Subcutaneous preadipocyte (primary cell): ENCODE data around the genes UGT2B10, UGT2B28, MOB1B and GC.

DNA sequence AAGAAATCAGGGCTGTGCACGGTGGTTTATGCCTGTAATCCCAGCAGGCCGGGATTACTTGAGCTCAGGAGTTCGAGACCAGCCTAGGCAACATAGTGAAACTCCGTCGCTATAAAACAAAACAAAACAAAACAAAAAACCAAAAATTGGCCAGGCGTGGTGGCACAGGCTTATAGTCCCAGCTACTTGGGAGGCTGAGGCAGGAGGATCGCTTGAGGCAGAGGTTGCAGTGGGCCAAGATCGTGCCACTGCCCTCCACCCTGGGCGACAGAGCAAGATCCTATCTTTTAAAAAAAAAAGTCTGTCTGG lies 1.1 kb downstream of the IGFBP7 start:
- CAGE, long polyA plus RNA: no peak

- CAGE, long polyA plus RNA: no peak
Measured at GRCh38 chr4:59818654-59819068, 1381.5 kb upstream of the ADGRL3 start.

DNA sequence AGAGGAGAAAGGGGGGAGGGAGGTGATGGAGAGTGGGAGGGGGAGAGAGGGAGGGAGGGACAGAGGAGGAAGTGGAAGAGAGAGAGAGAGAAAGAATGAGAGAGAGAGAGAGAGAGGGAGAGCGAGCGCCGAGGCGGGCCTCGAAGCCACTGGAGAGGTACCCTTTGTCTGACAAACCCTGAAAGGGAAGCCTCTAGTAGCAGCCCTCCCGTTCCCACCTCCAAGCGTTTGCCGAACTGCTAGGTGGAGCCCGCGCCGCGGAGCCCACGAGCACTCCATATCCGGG lies 226 bp upstream of the ADGRL3 start:
- CAGE, long polyA plus RNA: no peak

DNA sequence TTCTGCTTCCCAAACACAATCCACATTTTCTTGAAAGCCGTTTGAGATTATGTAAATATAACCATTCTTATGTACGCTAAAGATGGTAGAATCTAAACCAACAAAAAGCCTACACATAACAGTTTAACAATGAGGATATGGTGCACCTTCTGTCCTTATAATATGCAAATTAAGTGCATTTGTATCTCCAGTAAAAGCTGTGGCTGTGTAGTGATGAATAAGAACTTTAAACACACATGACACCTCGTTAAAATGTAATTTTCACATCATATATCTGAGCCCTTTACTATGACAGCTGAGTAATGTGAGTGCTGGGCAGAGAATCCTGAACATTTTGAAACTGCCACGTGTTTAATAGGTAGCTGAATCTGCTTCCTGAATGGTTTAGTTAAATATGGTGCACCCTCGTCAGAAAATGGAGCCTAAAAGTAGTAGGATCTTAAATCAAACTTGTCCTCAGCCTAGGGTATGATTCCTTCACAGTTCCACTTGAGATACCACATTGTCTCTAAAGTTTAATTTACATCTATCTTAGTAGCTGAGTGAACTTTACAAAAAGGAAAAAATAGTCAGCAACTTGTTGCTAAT lies 540.8 kb downstream of the ADGRL3 start:
- CAGE, long polyA plus RNA: no peak

DNA sequence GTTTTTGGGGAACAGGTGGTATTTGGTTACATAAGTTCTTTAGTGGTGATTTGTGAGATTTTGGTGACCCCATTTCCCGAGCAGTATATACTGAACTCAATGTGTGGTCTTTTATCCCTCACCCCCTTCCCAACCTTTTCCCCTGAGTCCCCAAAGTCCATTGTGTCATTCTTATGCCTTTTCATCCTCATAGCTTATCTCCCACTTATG lies 544.7 kb downstream of the CENPC start:
- CAGE, long polyA plus RNA: no peak

- CAGE, long polyA plus RNA: no peak
Measured at GRCh38 chr4:67575187-67576456, 17.1 kb downstream of the STAP1 start.

- CAGE, long polyA plus RNA: no peak
Measured at GRCh38 chr4:67581518-67581854, 23.0 kb downstream of the STAP1 start.

GRCh38 chr4:68376383-68376701 lies 26.5 kb upstream of the YTHDC1 start:
- CAGE, long polyA plus RNA: no peak

- CAGE, long polyA plus RNA: no peak
Measured at GRCh38 chr4:68565534-68565845, 10.6 kb downstream of the UGT2B17 start.

DNA sequence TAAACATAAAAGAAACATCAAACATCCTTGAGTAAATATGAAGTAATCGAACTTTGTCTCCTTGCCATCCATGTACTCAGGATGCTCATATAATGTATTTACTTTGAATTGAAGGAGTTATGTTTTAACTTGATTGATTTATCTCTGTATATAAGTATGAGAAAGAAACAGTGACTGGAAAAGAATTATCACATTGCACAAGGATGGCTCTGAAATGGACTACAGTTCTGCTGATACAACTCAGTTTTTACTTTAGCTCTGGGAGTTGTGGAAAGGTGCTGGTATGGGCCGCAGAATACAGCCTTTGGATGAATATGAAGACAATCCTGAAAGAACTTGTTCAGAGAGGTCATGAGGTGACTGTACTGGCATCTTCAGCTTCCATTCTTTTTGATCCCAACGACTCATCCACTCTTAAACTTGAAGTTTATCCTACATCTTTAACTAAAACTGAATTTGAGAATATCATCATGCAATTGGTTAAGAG lies at the start of gene UGT2B10:
UGT2B10 (plus strand) TSS at position 178 of the 487 bp plus-strand sequence.
- CAGE, long polyA plus RNA: no peak

GRCh38 chr4:69060900-69061286 lies 35.4 kb upstream of the UGT2B7 start:
- CAGE, long polyA plus RNA: no peak

- CAGE, long polyA plus RNA: no peak
Measured at GRCh38 chr4:69280422-69280628, at the start of gene UGT2B28. TSS of gene UGT2B28 (plus strand) at chr4:69280475.

DNA sequence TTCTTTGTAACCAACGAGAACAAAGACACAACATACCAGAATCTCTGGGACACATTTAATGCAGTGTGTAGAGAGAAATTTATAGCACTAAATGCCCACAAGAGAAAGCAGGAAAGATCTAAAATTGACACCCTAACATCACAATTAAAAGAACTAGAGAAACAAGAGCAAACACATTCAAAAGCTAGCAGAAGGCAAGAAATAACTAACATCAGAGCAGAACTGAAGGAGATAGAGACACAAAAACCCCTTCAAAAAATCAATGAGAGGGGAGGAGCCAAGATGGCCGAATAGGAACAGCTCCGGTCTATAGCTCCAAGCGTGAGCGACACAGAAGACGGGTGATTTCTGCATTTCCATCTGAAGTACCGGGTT lies 10.7 kb upstream of the UGT2A1 start:
- CAGE, long polyA plus RNA: no peak

DNA sequence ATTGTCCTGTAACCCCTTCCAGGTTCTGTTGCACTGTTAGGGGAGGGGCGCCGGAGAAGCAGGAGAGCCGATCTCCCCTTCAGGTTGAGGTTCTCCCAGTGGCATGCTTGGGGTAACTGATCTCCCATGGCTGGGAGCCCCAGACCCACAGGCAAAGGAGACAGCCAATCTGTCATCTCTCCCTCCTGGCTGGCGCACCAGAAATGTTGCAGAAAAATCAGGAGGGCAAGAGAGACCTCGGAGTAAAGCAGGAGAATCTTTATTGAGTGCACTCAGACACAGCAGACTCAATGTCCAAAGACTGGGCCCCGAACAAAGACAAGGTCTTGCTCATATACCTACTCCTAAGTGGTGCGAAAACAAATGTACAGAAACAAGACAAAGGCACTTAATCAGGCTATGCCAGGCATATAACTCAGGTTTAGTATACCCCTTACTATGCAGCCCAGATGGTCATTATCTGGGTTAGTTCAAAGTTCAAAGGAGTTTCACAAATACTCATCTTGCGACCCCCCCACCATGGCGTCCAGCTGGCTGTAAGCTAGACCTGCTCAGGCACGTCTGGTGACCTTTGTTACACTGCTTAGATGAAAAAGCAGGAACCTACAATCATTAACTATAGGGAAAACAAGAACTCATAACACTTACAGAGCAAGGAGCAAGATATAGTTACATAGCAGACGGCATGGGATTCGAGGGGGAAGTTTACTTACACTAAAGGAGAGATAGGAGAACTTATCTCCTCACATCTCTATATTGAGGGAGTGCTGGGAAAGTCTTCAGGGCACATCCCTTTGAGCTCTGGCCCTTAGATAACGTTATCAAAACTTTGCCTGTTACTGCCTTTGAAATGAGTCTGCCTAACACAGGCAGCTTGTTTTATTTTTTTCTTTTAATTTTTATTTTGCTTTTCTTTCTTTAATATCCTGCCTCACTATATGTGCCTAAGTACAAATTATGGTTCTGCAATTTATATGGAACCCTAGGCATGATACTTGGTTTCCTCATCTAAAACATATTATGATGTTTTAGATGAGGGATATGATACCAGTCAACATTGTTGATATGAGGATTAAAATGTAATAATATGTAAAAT lies 27.4 kb downstream of the SULT1E1 start:
- CAGE, long polyA plus RNA: no peak

DNA sequence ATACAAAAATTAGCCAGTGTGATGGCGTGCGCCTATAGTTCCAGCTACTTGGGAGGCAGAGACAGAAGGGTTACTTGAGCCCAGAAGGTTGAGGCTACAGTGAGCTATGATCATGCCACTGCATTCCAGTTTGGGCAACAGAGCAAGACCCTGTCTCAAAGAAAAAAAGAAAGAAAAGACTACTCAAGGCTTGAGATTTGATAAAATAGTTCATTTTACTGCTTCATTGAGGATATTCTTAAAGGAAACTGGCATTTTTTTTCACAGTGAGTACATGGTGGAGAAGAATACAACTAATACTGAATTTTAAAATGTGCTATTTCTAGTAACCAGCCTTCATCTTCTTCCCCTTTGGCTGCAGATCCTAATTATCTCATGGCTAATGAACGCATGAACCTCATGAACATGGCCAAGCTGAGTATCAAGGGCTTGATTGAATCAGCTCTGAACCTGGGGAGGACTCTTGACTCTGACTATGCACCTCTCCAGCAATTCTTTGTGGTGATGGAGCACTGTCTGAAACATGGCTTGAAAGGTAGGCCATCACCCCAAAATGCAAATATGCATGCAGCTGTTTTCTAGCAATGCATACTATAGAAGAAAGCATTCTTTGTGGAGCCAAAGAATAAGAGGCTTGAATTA lies 40.5 kb downstream of the RUFY3 start:
- CAGE, long polyA plus RNA: no peak

GRCh38 chr4:70901790-70902992 lies at the start of gene MOB1B:
TSS of gene MOB1B (plus strand) at chr4:70902369.
- CAGE, long polyA plus RNA: no peak

- CAGE, long polyA plus RNA: no peak
Measured at GRCh38 chr4:70995870-70996496, 2.5 kb downstream of the DCK start.

DNA sequence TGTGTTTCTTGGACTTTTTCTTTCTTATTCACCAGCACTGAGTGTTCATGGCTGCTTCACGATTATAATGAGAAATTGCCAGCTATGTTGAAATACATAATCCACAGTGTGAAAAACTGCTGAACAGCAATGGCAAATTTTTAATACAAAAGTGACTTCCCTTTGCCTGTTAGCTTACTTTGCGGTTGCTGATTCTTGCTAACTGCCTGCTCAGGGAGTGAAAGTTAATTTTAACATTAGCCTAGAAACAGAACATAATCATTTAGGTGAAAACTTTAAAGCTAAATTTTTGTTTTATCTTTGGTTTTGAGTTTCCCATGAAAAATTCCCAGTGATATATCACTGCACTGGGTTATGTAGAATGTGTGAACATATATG lies 1.9 kb upstream of the SLC4A4 start:
- CAGE, long polyA plus RNA: no peak

- CAGE, long polyA plus RNA: no peak
Measured at GRCh38 chr4:71260989-71261592, 74.0 kb downstream of the SLC4A4 start.

GRCh38 chr4:71783899-71784223 lies at the start of gene GC:
TSS of gene GC (minus strand) at chr4:71784079.
- CAGE, long polyA plus RNA: no peak